Heart left ventricle (tissue), 7 donors: ENCODE measurements around a stretch of chr5.

DNA sequence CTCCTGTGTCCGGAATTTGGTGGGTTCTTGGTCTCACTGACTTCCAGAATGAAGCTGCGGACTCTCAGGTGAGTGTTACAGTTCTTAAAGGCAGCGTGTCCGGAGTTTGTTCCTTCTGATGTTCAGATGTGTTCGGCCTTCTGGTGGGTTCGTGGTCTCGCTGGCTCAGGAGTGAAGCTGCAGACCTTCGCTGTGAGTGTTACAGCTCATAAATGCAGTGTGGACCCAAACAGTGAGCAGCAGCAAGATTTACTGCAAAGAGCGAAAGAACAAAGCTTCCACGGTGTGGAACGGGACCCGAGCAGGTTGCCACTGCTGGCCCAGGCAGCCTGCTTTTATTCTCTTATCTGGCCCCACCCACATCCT is 3.0 kb upstream of the ADAMTS6 start:
- PRO-cap, 6 experiments = no peak in any of the 6 experiments
- RAMPAGE, long total RNA, 2 experiments = no peak in any of the 2 experiments
- RRBS = no CpG with 5 or more reads among the region's 12 CpGs

DNA sequence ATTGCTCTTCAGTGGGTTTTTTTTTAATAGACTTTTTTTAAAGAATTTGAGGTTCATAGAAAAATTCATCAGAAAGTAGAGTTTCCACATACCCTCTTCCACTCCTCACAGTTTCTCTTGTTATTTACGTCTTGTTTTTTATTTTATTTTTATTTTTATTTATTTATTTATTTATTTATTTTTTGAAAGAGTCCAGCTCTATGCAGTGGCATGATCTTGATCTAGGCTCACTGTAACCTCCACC is 33.7 kb downstream of the SHLD3 start:
- PRO-cap, 6 experiments = no peak in any of the 6 experiments
- RAMPAGE, long total RNA, 2 experiments = no peak in any of the 2 experiments
- RRBS = no CpG with 5 or more reads among the region's 1 CpG

DNA sequence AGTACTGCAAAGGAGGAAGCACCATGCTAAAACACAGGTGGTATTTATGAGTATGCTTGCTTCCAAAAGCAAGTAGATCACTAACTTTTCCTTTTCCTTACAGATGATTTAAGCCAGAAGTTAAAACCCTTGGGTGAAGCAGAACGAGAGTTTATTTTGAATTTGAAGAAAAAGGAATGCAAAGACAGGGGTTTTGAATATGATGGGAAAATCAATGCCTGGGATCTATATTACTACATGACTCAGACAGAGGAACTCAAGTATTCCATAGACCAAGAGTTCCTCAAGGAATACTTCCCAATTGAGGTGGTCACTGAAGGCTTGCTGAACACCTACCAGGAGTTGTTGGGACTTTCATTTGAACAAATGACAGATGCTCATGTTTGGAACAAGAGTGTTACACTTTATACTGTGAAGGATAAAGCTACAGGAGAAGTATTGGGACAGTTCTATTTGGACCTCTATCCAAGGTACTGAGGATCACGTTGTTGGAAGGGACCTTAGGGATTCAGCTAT is 66.1 kb downstream of the NLN start:
- PRO-cap, 6 experiments = no peak in any of the 6 experiments
- RAMPAGE, long total RNA, 2 experiments = no peak in any of the 2 experiments
- RRBS = no CpG with 5 or more reads among the region's 2 CpGs

DNA sequence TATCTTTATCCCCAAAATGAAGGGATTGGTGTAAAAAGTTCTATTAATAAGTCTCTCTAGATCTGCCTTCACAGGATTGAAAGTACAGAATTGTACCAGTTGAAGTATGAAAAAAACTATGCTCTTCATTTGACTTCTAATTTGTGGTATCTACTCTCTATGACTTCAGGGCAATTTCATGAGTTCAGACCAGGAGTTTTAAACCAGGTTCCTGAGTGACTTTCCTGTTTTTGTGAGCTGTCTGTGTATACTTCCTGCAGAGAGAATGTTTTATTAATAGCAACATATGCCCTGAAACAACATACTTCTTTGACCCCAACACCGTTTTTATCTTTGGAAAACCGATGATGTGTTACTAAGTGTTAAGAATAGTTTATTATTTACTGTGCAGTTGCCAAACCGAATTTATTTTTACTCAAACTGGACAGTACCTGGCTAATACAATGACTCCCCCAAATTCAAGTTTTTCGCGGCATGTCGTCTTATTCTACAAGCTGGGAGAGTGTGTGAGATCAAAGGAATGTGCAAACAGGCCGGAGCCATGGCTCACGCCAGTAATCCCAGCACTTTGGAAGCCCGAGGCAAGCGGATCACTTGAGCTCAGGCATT is 58.8 kb upstream of the ERBIN start:
- PRO-cap, 6 experiments = no peak in any of the 6 experiments
- RAMPAGE, long total RNA, 2 experiments = no peak in any of the 2 experiments
- RRBS = no CpG with 5 or more reads among the region's 10 CpGs

DNA sequence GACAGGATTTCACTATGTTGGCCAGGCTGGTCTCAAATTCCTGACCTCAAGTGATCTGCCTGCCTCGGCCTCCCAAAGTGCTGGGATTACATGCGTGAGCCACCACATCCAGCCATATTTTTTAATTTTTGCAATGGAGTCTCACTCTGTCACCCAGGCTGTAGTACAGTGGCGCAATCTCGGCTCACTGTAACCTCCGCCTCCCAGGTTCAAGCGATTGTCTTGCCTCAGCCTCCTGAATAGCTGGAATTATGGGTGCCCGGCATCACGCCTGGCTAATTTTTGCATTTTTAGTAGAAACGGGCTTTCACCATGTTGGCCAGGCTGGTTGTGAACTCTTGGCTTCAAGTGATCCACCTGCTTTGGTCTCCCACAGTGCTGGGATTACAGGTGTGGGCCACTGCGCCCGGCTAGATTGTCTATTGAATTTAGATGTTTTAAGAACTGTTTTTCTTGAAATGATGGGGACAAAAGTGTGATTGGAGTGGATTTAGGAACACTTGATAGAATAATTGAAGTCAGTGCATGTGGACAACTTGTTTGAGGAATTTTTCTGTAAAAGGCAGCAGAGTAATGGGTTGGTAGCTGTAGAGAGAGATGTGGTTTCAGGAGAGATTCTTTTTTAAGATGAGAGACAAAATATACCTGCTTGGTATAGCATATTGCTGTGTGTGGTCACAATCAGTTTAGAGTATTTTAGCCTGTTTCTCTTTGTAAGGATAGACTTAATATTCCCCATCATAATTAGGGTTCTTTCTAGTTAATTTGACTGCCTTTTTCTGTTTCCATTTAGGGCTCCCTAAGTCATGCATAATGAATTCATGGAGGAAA is 49.0 kb downstream of the ERBIN start:
- PRO-cap, 6 experiments = no peak in any of the 6 experiments
- RAMPAGE, long total RNA, 2 experiments = no peak in any of the 2 experiments
- RRBS = no CpG with 5 or more reads among the region's 11 CpGs

GRCh38 chr5:66440036-66440970 is 155.9 kb upstream of the MAST4 start:
- PRO-cap, 6 experiments = peak in 6 of 6 experiments; most common plus-strand start chr5:66440348 (in 4); most common minus-strand start chr5:66440426 (in 6)
- RAMPAGE, long total RNA, 2 experiments = start-site peak on the minus strand in 2 of 2 experiments, at chr5:66440210-66440442 at its widest, 20 to 767 reads per replicate
- RRBS = no CpG with 5 or more reads among the region's 9 CpGs

- PRO-cap, 6 experiments = no peak in any of the 6 experiments
- RAMPAGE, long total RNA, 2 experiments = no peak in any of the 2 experiments
- RRBS = no CpG with 5 or more reads among the region's 4 CpGs
These were observed 94.4 kb downstream of the MAST4 start for GRCh38 chr5:66690564-66690958.

- PRO-cap, 6 experiments = peak in 6 of 6 experiments; most common plus-strand start chr5:67004340 (in 4); most common minus-strand start chr5:67004089 (in 3)
- RAMPAGE, long total RNA, 2 experiments = no peak in any of the 2 experiments
- RRBS = 2% methylated on average over 22 of the region's 45 CpGs
These were observed 192.7 kb downstream of the CD180 start for GRCh38 chr5:67003755-67004433.

DNA sequence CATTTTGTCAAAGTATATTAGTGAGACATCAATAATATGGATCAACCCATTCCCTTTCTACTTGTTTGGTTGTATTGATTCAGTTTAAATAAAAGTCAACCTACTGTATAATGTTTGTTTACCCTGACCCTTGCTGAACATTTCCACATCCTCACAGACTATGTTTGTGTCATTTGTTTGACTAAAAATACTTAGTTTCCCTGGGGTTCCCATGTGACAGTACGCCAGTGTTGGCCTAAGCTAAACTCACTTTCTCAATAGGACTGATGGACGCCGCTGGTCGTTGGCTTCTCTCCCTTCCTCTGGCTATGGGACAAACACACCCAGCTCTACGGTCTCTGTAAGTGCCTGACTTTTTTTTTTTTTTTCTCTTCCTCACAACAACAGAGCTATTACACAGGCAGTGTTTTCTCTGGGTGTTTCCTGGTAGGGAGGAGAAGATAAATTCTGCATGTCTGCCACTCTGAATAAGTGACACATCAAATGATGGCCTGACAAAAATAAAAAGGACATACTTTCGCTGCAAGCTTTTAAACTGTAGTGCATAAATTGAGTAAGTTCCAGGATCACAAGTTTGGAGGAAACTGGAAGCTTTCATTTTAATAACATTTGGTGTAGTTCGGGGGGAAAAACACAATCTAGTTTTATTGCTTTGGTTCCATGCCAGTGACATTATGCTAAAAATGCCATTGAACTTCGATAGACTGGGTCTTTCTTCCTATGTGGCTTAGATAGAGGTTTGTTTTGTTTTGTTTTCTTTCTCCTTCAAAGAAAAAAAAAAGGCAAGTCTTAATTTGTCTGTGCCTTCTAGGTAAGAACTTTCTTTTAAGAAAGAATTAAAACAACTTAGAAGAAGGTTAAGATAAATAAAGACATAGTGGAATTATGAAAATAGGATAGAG is 101.0 kb downstream of the CD180 start:
- PRO-cap, 6 experiments = peak in 5 of 6 experiments; most common plus-strand start position 249 of the sequence (in 4); most common minus-strand start position 304 of the sequence (in 4)
- RAMPAGE, long total RNA, 2 experiments = no peak in any of the 2 experiments
- RRBS = no CpG with 5 or more reads among the region's 8 CpGs

DNA sequence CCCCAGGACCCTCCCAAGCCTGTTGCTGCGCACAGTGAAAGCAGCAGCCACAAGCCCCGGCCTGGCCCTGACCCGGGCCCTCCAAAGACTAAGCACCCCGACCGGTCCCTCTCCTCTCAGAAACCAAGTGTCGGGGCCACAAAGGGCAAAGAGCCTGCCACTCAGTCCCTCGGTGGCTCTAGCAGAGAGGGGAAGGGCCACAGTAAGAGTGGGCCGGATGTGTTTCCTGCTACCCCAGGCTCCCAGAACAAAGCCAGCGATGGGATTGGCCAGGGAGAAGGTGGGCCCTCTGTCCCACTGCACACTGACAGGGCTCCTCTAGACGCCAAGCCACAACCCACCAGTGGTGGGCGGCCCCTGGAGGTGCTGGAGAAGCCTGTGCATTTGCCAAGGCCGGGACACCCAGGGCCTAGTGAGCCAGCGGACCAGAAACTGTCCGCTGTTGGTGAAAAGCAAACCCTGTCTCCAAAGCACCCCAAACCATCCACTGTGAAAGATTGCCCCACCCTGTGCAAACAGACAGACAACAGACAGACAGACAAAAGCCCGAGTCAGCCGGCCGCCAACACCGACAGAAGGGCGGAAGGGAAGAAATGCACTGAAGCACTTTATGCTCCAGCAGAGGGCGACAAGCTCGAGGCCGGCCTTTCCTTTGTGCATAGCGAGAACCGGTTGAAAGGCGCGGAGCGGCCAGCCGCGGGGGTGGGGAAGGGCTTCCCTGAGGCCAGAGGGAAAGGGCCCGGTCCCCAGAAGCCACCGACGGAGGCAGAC is 30.7 kb downstream of the CD180 start:
- PRO-cap, 6 experiments = peak in 2 of 6 experiments; most common plus-strand start position 343 of the sequence (in 1)
- RAMPAGE, long total RNA, 2 experiments = no peak in any of the 2 experiments
- RRBS = 18% methylated on average over 10 of the region's 32 CpGs

DNA sequence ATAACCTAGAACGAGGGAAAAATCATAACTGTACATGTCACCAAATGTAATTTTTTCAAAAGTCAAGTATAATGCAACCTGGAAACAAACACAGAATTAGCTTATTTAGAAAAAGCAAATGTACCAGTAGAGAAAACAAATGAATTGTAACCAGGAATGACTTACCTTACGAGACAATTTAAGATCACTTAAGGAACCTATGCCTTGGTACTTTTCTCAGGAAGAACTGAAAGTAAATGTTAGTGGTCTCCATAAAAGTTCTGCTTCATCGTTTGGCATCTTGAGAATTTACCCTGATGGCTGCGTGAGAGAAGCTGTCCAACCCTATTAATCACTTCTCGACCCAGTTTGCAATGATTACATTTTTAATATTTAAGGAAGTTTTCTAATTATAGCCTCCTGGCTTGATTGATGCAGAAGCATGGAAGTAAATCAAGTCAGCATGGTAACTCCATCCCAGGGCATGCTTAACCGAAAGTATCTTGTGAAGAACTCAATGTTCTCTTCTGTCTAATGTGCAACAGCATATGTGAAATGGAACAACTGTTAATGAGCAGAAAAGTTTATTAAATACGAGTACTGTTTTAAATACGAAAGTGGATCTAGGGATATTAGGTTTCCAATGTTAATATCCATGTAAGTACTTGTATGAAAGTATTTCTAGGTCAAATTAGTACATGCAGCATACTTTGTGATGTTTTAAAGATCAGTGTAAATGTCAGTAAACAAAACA is 278.8 kb upstream of the CD180 start:
- PRO-cap, 6 experiments = no peak in any of the 6 experiments
- RAMPAGE, long total RNA, 2 experiments = no peak in any of the 2 experiments
- RRBS = no CpG with 5 or more reads among the region's 8 CpGs

DNA sequence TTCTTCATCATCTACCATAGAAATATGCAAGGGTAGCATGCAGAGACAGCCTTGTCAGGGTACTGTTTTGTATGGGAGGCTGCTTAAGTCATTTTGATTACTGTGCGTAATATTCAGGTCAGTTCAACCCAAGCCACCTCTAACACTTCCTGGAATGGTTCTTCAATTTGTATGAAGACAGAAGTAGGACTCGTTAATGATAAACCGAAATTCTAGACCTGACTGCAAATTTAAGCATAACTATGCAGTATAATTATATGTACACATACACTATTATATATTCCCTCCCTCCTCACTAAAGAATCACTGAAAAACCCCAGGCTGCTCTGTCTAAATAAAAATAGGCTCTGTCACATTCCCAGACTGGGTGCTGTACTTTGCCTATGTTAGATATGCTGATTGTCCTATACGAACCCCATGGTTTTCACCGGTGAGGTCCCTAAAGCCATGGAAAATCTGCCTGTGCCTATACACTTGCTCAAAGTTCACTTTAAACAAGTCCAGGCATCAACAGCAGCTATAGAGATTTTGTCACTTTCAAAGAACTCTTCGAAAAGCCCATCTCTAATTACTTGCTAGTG is 352.1 kb upstream of the CD180 start:
- PRO-cap, 6 experiments = no peak in any of the 6 experiments
- RAMPAGE, long total RNA, 2 experiments = no peak in any of the 2 experiments
- RRBS = no CpG with 5 or more reads among the region's 6 CpGs

DNA sequence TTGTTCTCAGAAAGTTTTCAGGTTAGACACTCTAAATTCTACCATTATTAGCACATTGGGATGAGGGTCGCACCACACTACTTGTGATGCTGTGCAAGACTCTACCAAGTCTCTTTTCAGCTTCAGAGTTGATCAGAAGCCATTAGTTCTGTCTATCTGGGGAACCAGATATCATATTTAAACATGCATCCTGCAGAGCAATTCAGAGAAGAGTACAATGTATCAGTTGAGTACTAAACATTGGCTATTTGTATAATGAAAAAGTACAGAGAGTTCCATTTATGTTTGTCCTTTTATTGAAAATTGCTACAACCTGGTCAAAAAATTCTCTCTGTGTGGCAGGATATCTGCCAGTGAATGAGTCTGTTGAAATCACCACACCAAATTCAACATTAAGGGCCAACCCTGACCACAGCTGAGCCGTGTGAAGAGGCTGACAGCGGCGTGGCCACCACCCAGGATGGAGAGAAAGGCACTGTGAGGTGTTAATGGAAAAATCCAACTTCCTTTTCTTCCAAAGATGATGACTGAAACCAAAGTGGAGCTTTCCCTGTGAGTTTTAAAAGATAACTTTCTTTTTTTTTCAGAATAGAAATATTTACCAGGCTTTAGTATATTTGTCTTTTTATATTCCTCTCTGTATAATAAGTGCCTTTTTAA is 422.7 kb upstream of the PIK3R1 start:
- PRO-cap, 6 experiments = no peak in any of the 6 experiments
- RAMPAGE, long total RNA, 2 experiments = no peak in any of the 2 experiments
- RRBS = no CpG with 5 or more reads among the region's 4 CpGs

GRCh38 chr5:67815421-67816504 is 399.8 kb upstream of the PIK3R1 start:
- PRO-cap, 6 experiments = peak in 6 of 6 experiments; most common plus-strand start chr5:67815694 (in 1); most common minus-strand start chr5:67815536 (in 4)
- RAMPAGE, long total RNA, 2 experiments = no peak in any of the 2 experiments
- RRBS = no CpG with 5 or more reads among the region's 10 CpGs

DNA sequence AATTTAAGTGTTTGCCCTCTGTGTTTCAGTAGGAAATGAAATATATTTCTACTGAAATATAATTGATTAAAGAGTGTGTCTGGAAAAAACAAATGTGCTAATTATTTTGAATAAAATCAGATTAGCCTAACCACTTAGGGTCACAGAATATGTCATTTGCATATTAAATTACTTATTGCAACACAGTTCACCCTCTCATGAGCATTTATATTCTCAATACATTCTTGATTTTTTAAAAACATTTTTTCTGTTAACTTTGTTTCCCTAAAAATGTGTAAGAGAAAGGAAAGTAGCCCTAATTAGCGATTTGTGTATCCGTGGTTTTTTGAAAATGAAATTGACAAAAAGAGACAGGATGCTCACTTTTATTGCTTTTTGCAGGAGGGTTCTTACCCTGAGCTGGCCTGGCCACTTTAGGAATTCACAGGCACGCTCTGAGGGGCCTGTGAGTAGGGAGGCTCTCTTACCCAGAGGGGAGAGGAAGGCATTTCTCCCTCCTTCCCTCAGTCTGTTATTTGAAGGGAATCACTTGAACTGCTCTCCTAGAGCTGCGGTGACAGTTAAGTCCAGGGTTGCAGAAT is 16.6 kb downstream of the PIK3R1 start:
- PRO-cap, 6 experiments = peak in 1 of 6 experiments; most common plus-strand start position 72 of the sequence (in 1)
- RAMPAGE, long total RNA, 2 experiments = no peak in any of the 2 experiments
- RRBS = no CpG with 5 or more reads among the region's 4 CpGs

DNA sequence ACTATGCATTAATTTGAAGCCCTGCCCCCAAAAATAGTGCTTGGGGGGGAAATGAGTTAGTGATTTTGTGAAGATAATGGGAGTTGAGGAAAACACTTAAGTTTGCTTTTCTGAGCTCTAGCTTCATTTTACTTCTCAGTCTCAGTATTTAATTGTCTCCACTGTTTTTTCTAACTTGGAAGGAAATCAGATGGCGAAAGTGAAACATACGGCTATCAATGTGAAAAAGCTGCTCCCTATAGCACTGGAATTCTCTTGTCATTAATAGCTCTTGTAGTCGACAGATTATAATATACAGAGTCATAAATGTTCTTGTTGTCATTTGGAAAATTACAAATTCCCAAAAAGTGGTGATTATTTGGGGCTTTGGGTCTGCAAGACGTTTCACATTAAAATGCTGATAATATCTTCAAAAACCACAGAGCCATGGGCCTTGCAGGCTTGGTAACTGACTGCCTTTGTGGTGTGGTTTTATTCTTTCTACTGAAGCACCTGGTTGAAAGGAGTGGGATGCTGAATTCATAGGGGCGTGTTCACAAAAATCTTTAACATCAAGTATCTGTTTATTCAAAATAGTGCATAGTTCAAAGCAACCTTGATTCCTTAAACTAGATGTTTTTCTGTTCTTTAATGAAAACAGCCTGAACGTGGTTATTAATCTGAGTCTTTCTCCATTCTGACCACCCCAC is 40.1 kb downstream of the PIK3R1 start:
- PRO-cap, 6 experiments = no peak in any of the 6 experiments
- RAMPAGE, long total RNA, 2 experiments = no peak in any of the 2 experiments
- RRBS = no CpG with 5 or more reads among the region's 6 CpGs

DNA sequence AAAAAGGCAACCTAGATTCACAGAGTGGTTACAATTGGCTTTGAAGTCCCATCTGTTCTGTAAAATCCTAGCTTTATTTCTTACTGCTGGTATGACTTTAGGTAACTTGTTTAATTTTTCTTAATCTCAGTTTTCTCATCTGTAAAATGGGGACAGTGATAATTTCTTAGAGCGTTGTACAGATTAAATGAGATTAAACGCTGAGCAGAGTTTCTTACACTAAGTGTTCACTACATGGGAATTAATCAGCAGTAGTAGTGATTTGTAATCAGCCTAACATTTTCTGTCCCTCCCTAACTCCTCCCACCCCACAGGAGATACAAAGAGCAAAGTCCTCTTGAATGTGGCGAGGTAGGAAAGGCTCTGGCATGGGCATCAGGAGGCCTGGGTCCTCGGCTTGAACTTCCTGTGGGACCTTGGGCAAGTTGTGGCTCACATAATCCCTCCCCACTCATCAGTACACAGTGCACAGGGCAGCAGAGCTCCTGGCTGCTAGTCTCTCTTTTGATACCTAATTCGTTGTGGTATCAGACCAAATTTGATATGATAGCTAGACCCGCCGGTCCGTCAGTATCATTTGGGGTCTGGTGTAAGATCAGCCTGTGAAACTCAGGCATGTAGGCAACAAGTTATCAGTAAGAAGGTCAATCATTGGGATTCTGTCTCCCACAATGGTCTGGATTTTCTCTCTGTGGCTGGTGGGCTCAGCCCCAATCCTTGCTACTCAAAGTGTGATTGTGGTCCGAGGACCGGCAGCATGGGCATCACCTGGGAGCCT is 49.0 kb downstream of the PIK3R1 start:
- PRO-cap, 6 experiments = no peak in any of the 6 experiments
- RAMPAGE, long total RNA, 2 experiments = no peak in any of the 2 experiments
- RRBS = no CpG with 5 or more reads among the region's 10 CpGs

GRCh38 chr5:68404956-68405504 is 189.5 kb downstream of the PIK3R1 start:
- PRO-cap, 6 experiments = no peak in any of the 6 experiments
- RAMPAGE, long total RNA, 2 experiments = no peak in any of the 2 experiments
- RRBS = no CpG with 5 or more reads among the region's 1 CpG

DNA sequence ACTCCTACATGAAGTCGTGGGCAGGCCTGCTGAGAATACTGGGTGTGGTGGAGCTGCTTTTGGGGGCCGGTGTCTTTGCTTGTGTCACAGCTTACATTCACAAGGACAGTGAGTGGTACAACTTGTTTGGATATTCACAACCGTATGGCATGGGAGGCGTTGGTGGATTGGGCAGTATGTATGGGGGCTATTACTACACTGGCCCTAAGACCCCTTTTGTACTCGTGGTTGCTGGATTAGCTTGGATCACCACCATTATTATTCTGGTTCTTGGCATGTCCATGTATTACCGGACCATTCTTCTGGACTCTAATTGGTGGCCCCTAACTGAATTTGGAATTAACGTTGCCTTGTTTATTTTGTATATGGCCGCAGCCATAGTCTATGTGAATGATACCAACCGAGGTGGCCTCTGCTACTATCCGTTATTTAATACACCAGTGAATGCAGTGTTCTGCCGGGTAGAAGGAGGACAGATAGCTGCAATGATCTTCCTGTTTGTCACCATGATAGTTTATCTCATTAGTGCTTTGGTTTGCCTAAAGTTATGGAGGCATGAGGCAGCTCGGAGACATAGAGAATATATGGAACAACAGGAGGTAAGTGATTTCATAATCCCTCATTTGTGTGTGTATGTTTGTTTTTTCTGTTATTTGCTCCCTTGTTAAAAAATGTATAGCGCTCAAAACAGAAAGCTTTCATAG is 5.2 kb downstream of the MARVELD2 start:
- PRO-cap, 6 experiments = no peak in any of the 6 experiments
- RAMPAGE, long total RNA, 2 experiments = no peak in any of the 2 experiments
- RRBS = no CpG with 5 or more reads among the region's 13 CpGs

DNA sequence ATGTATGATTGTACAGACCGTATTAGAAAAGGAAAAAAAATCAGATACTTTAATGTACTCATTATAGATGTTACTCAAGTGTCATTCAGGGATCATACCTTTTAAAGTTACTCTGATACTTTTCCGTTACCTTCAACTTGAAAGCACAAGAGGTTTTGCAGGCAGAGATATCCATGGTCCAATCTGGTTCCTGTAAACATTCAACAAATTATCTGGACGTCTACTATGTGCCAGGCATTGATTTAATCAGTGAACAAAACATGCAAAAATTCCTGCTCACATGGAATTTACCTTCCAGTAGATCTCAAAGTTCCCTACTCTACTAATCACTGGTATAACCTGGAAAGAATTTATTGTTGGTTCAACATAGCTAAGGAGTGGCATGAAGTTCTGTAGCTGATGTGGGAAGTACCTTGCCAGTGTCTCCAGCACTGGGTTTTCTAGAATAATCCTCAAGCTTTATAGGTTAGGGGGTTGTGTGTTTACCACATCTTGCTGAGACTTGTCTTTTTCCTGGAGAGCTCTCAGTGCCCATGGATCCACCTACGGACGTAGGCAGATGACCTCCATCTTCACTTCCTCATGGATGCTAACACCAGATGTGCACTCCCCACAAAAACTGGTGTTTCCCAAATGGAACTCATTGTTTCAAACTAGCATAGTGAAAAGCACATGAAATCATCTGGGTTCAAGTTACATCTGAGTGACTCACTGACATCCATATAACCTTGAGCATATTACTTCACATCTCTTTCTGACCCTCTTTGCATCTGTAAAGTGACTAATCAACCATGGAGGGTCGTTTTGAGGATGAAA is 9.9 kb downstream of the OCLN start:
- PRO-cap, 6 experiments = no peak in any of the 6 experiments
- RAMPAGE, long total RNA, 2 experiments = no peak in any of the 2 experiments
- RRBS = no CpG with 5 or more reads among the region's 6 CpGs